Mucosa of descending colon (tissue), 1 donor: ENCODE measurements around a stretch of chr2.

DNA sequence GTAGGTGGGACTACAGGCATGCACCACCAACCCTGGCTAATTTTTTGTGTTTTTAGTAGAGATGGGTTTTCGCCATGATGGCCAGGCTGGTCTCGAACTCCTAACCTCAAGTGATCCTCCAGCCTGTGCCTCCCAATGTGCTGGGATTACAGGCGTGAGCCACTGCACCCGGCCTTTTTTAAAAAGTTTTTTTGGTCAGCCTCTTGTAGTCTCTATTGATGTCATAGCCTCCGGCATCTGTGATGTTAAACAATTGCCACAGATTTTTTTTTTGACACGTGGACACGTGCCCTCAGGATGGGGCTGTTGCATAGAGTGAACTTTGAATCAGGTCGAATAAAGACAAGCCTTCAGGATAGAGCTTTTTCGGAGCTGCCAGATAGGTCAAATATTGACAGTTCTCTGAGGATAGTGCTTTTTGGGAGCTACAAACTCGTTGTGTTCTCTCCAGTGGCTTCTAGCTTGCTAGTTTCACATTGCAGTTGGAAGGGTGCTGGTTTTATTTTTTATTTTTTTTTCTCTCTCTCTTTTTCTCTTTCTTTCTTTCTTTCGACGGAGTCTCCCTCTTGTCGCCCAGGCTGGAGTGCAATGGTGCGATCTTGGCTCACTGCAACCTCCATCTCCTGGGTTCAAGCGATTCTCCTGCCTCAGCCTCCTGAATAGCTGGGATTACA lies 11.7 kb downstream of the PCYOX1 start:
- PRO-cap, result no peak

GRCh38 chr2:70270315-70270620 lies 12.3 kb downstream of the PCYOX1 start:
- PRO-cap, result no peak

- PRO-cap, result no peak
These were observed 94.9 kb downstream of the ADD2 start for GRCh38 chr2:70673177-70673459.

DNA sequence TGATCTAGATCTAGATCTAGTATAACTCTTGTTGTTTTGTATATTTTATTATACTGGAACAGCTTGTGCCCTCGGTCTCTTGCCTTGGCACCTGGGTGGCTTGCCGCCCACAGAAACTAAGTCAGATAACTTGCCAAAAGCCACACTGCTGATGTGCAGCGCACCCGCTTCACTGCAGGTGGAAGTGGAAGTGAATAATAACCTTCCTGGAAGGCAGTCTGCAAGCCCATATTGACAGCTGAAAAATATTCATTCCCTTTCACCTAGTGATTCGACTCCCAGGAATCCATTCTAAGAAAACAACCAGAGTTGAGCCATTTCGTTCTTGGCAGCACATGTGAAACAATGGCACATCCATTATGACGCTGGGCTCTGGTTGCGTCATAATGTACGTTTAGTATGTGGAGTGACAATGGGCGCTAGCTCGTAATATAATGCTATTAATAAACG lies 648 bp upstream of the ANKRD53 start:
- PRO-cap, result no peak

DNA sequence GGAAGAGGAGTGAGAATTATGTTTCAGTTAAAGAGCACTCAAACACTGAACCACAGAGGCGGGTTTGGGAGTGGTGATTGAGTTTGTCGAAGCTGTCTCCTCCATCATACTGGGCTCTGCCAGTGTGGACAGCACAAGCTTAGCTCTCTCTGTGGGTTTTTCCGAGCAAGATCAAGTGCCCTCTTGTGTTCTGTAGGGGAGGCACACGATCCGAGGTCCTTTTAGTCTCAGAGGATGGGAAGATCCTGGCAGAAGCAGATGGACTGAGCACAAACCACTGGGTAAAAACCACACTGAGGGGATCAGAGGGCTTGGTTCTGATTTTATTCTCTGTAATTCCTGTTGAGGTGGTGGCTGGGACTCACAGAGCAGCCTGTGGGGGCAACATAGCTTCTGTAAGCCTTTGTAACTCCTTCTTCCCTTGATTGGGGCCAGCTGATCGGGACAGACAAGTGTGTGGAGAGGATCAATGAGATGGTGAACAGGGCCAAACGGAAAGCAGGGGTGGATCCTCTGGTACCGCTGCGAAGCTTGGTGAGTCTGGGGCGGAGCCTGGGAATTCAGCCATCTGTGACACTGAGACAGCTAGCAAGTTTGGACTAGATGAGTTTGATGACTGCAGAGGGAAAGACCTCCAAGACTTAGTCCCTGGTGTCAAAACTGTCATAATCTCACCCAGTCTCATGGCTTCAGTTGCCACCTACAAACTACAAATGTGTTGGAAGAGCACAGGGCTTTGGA lies 2.0 kb downstream of the NAGK start:
- PRO-cap, result bidirectional peak, plus-strand start at position 602 of the sequence, minus-strand start at position 448 of the sequence

GRCh38 chr2:71224458-71224757 lies 2.5 kb downstream of the PAIP2B start:
- PRO-cap, result no peak

DNA sequence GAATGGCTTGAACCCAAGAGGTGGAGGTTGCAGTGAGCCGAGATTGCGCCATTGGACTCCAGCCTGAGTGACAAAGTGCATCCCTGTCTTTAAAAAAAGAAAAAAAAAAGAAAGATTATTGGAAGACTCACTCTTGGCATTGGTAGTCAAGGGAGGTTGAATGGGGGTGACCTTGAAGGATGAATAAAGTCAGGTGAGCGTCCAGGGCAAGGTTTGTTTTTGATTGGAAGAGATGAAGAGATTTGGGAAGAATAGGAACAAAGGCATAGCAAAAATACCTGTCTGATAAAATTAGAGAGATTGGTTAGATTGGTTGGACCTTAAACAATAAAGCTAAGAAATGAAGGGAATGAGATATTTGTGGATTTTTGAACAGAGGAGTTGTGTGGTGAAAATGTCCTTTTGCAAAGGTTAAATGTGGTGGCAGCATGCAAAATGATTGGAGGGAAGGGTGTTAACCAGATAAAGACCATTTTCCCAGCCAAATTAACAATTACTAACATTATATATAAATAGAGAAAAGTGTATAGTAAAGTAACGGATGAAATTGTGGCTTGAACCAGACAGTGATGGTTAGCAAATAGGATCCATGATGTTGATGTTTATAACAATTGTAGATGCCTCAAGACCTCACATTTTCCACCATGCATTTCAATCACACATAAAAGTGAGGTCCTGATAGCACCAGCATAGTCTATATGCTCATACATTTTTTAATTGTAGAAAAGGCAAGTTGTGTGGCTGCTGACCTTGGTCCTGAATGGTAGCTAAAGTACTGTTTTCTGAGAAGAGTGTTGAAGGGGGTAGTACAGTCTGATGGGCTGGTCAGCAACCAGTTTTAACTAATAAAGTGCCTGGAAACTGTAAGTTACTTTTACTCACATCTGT lies 15.6 kb downstream of the ZNF638 start:
- PRO-cap, result no peak

- PRO-cap, result no peak
These were observed 38.1 kb upstream of the DYSF start for GRCh38 chr2:71428420-71428743.

DNA sequence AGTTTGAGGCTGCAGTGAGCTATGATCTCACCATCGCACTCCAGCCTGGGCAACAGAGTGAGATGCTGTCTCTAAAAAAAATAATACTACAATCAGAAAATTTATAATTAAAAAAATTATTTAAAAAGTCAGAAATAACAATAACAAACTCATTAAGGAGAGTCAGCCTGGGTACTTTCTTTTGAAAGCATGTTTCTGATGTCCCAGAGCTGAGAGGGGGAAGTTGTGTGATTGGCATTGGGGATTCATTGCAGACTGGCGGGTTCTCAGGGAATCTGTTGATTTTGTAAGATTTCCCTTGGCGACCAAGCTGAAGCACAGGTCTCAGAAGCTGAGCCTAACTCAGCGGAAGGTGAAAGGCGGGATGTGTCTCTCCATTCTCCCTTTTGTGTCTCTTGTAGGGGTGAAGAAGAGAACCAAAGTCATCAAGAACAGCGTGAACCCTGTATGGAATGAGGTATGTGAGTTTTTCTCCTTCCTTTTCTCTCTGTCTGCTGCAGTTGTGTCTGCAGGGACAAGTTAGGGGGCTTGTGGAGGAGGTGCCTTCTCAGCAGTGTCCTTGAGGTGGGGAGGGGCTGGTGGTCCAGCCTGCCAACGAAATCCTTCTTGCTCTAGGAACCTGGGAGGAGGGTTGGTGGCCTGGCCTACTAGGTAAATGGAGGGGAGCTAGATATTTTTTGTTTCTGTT lies 14.1 kb downstream of the DYSF start:
- PRO-cap, result no peak

GRCh38 chr2:71831121-71831703 lies 316.4 kb downstream of the CYP26B1 start:
- PRO-cap, result no peak

DNA sequence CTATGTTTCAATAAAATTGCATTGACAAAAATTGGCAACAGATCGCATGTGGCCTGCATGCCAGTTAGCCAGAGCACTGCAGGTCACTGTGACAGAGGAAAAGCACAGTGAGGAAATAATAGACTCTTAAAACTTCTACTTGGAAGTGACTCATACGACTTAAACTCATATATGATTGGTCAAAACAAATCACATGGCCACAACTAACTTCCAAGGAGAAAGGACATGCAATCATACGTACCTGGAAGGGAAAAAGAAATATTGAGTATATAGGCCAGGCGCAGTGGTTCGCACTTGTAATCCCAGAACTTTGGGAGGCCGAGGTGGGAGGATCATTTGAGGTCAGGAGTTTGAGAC lies 44.3 kb downstream of the EXOC6B start:
- PRO-cap, result no peak

DNA sequence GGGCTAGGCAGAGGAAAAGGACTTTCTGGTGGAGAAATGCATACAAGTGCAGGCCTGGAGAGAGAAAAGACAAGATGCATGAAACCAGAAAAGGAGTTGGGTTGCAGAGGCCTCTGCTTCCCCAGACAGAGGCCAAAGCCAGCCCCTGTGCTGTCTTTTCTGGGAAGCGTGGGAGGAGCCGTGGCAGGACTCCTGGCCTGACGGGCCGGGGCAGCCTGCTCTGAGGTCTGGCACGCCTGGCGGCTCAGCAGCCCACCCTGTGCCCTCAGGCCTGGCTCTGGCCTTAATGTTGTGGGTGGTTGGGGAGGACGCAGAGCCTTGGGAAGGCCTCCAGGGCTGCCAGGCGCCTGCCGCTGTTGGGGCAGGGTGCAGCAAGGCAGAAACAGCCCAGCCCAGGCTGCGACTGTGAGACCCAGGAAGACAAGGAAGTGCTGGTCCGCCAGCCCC lies 72.4 kb downstream of the EMX1 start:
- PRO-cap, result no peak

GRCh38 chr2:73000947-73001521 lies 70.5 kb downstream of the SFXN5 start:
- PRO-cap, result no peak

DNA sequence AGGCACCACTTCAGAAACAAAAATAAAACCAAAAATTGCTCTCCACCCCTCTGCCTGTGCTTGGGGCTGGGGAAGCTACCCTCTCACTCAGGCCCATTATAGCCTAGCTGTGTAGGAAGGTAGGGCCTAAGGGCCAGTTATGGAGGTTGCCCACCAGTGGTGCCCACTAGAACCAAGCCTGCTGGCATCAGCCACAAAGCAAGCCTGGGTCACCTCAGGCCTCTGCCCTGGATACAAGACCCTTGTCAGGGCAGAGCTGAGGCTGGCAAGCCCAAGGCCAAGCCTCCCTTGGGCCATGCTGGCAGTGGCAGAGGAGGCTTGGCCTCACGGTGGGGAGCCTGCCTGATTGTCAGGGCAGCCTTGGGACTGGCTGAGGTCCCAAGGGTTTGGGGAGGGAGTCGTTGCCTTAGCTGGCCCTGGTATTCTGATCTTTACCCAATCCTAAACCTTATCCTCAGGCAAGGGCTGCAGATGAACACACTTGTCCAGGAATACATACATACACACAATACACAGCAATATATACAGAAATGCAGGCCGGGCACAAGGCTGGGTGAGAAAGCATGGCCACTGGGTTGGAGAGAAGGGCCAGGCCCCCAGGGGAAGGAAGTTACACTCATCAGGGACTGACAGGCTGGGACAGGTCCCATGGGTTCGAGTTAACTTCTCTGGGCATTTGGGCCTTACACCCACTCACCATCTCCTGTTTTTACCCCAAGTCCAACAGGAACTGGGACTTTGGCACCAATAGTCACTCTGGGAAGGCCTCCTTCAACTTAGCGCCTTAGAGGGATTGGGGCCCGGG lies 21.0 kb downstream of the CCT7 start:
- PRO-cap, result no peak

GRCh38 chr2:73602074-73602548 lies 40.1 kb downstream of the NAT8 start:
- PRO-cap, result no peak

DNA sequence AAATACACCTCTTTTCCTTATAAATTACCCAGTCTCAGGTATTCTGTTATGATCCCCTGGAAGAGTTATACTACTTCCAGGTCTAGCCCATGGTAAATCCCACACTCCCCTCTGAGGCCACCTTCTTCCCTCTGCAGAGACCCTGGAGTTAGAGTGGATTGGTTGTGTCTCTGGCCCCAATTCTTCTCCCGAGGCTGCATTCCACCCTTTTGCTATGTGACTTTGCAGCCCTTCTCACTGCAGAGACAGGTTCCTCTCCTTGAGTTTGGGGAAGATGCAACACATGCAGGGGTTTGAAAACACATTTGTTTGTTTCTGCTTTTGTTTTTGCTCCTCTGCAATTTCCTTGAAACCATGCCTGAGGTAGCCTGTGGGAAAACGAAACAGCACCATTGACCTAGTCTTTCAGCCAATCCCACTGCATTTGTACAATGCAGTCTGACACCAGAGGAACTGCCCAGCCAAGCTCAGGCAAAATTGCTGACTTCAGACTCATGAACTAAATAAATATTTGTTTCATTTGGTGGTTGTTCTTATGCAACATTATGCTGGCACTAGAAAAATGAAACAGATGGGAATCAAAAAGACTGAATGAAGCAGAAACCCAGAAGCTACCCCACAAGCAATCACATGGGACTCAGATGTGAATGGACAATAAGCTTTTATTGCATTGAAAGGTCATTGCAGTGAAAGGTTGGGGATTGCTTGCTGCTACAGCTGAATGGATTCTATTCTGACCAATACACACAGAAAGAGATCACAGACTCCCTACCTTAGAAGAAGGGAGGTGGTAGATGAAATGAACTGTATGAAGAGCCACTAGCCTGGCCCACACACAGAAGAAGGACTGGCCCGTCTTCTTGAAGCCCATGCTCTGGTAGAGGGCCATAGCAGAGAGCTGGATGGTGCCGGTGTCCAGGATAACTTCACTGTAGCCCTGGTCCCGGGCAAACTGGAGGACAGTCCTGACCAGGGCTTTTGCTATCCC lies 1.7 kb downstream of the NAT8 start:
- PRO-cap, result no peak

- PRO-cap, result no peak
These were observed 6.4 kb downstream of the TPRKB start for GRCh38 chr2:73730651-73731253.

- PRO-cap, result no peak
These were observed 10.0 kb downstream of the STAMBP start for GRCh38 chr2:73838744-73839193.

DNA sequence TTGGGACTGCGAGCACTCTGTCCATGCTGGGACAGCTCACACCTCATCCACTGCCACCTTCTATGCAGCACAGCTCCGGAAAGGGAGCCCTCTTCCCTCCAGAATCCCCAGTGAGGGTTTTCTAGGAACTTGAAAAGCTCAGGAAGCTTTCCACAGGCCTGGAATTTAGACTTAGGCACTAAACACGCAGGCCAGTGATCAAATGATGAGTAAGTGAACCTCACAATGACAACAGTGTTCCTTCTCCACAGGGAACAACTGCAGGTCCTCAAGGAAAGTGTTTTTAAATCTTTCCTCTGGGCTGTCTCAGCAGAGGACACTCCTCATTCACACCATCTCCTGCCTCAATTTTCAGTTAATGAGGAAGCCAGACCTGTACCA lies 2.1 kb upstream of the ACTG2 start:
- PRO-cap, result no peak

DNA sequence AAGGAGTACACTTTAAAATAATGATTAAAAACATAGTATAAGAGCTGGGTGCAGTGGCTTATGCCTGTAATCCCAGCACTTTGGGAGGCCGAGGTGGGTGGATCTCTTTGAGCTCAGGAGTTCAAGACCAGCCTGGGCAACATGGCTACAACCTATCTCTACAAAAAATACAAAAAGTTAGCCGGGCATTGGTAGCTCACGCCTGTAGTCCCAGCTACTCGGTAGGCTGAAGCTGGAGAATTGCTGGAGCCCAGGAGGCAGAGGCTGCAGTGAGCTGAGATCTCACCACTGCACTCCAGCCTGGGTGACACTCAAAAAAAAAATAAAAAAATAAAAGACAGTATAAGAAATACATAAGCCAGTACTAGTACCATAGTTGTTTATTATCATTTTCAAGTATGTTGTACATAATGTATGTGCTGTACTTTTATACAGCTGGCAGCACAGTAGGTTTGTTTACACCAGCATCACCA lies 15.5 kb upstream of the DGUOK start:
- PRO-cap, result no peak